Omental fat pad (tissue), 4 donors: ENCODE measurements around the gene PIWIL1.

DNA sequence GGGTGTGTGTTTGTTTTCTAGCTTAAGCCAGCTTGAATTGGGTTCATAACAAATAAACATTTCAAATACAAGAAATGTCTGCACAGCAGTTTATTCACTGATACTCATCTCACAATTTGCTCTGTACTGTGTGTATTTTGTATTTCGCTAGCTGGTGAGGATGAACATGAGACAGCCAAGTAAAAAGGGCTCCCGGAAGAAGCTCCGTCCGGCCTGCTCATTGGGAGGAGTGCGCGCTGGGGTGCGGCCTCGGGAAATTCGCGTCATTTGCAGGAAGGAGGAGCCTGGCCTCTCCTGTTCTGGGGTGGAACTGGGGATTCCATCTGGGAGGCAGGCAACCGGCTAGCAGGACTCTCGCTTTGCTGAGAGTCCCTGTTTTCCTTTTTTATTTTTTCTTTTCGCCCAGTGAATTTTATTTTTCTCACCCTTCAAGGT lies 368.4 kb upstream of the TMEM132C start:
- PRO-cap = no peak
- RAMPAGE, long total RNA, 4 experiments = no peak in any of the 4 experiments

- PRO-cap = no peak
- RAMPAGE, long total RNA, 4 experiments = no peak in any of the 4 experiments
Observed at GRCh38 chr12:128791787-128792431, 31.8 kb downstream of the SLC15A4 start.

- PRO-cap = no peak
- RAMPAGE, long total RNA, 4 experiments = no peak in any of the 4 experiments
Observed at GRCh38 chr12:128792461-128792862, 31.3 kb downstream of the SLC15A4 start.

GRCh38 chr12:128818524-128819172 lies 5.1 kb downstream of the SLC15A4 start:
- PRO-cap = no peak
- RAMPAGE, long total RNA, 4 experiments = no peak in any of the 4 experiments

- PRO-cap = no peak
- RAMPAGE, long total RNA, 4 experiments = no peak in any of the 4 experiments
Observed at GRCh38 chr12:128824355-128825169, 804 bp upstream of the SLC15A4 start.

DNA sequence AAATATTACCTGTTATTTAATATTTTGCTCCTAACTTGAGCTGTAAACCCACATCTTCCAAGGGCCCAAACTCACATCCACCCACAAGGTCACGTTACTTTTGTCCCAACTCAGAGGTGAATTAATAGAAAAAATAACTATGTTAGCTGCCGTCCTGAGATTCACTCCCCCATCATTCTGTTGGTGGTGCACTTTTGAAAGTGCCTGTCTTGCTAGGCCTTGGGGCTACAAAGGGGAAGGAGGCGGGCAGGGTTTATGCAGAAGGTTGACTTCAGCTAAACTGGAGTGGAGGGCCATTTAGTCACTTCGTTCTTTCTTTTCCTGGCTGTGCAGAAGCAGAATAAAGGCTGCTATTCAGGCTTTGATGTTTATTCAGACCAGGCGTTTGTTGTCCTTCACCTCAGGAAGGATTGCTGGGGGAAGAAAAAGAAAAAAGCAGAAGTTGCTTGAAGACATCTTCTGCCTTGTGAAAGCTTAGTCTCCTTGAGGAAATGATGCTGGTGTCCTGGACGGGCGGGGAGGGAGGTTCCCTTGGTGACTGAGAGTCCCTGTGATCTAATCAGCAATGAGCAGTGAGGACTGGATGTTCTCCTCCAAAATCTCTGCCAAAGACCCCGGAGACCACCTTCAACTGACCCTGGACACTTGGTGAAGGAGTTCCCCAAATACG lies 3.9 kb downstream of the GLT1D1 start:
- PRO-cap = no peak
- RAMPAGE, long total RNA, 4 experiments = no peak in any of the 4 experiments

GRCh38 chr12:128938974-128939562 lies 85.8 kb downstream of the GLT1D1 start:
- PRO-cap = no peak
- RAMPAGE, long total RNA, 4 experiments = no peak in any of the 4 experiments

DNA sequence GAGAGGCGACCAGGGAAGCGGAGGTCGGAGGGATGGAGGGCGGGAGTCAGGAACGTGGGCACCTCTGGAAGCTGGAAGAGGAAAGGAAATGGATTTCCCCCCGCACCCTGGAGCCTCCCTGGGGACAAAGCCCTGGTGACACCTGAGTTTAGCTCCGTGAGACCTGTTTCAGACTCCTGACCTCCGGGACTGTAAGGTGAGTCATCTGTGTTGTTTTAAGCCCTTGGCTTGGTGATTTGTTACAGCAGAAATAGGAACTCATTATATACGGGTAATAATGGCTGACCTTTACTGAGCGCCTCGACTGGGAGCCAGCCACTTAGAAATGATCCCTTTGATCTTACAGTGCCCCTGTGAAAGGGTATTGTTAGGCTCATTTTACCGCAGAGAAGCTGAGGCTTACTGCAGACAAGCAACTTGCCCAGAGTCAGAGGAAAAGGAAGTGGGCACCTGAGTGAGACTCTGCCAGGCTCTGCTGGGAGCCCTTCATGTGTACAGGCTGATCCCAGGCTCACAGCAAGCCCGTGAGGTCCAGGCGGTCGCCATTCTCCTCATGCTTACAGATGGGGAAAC lies 29.2 kb upstream of the FZD10 start:
- PRO-cap = no peak
- RAMPAGE, long total RNA, 4 experiments = no peak in any of the 4 experiments

- PRO-cap = no peak
- RAMPAGE, long total RNA, 4 experiments = no peak in any of the 4 experiments
Observed at GRCh38 chr12:130254571-130254927, 83.1 kb upstream of the PIWIL1 start.

DNA sequence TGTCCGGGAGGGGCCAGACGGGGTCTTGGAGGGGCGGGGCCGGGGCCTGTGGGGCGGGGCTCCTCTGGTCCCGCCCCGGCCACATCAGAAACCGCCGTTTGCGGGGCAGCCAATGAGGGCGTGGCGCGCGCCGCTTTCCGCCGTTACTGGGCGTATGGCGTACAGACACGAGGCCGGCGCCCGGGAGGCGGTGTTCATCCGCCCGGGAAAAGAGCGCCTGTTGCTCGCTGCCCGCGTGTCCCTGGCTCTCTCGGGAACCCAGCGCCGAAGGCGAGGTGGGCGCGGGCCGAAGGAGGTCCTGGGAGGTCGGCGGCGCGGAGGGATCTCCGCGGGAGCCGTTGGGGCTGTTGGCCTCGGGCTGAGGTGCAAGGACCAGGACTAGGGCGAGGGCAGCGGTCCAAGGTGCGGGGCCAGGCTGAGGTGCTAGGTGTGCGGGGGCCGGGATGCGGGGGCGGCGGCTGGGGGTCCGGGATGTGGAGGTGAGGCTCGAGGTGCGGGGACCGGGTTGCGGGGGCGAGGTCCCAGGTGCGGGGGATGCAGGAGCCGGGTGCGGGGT lies at the start of gene PIWIL1:
Gene PIWIL1 (plus strand): TSS at position 143 of the 556 bp plus-strand sequence.
- PRO-cap = no peak
- RAMPAGE, long total RNA, 4 experiments = no peak in any of the 4 experiments

GRCh38 chr12:130715317-130715947 lies 667 bp downstream of the RIMBP2 start:
- PRO-cap = no peak
- RAMPAGE, long total RNA, 4 experiments = no peak in any of the 4 experiments

- PRO-cap = no peak
- RAMPAGE, long total RNA, 4 experiments = no peak in any of the 4 experiments
Observed at GRCh38 chr12:130954355-130955018, 780 bp downstream of the ADGRD1 start.

DNA sequence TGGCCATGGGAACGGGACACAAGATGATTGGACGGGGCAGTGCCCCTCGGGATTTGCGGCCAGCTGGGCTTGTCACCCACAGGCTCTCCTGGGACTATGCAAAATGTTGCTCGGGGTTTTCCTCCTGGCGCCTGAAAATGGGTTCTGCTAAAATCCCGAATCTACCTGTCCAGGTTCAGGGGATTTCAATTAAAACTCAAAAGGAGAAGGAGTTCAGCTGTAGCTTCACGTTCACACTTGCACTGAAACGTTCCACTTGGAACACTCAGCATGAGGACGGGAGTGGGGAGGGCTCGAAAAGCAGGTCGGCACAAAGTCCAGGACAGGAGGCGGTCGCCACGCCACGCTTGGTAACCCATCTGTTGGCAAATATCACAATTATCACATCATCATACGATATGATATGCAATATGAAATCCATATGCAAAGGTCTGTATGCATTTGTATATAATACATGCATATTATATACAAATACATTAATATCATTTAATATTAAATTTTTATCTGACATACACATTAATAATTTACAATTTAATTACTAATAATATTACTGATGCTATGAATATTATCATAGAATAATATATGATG lies 17.1 kb downstream of the ADGRD1 start:
- PRO-cap = no peak
- RAMPAGE, long total RNA, 4 experiments = no peak in any of the 4 experiments

GRCh38 chr12:131002992-131003501 lies 49.3 kb downstream of the ADGRD1 start:
- PRO-cap = no peak
- RAMPAGE, long total RNA, 4 experiments = no peak in any of the 4 experiments

DNA sequence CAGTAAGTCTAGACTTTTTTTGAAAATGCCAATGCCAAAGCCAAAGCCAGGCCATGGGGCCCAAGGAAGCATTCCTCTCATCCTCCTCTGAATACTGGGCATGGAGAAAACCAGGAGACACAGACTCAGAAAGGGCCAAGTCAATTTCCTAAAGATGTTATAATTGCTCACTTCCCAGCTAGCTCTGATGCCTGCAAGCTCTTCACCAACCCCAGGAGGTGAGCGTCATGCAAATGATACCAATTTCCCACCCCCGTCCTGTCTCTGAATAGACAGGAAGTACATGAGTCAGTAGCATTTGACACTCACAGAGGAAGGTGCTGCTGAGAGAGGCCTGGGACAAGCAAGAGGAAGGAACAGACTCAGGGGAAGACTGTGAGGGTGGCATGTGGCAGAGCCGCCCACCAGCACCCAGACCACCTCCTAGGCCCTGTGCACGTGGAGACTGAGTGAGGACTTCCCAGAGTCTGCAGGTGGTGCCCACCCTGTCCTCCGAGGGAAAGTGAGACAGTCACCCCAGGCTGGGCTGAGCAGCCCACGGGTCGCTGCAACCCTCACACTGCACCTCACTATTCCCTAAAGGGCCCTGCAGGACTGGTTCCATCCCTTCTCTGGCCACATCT lies 199.6 kb upstream of the SFSWAP start:
- PRO-cap = no peak
- RAMPAGE, long total RNA, 4 experiments = no peak in any of the 4 experiments

- PRO-cap = no peak
- RAMPAGE, long total RNA, 4 experiments = no peak in any of the 4 experiments
Observed at GRCh38 chr12:131529579-131530275, 181.2 kb upstream of the SFSWAP start.

DNA sequence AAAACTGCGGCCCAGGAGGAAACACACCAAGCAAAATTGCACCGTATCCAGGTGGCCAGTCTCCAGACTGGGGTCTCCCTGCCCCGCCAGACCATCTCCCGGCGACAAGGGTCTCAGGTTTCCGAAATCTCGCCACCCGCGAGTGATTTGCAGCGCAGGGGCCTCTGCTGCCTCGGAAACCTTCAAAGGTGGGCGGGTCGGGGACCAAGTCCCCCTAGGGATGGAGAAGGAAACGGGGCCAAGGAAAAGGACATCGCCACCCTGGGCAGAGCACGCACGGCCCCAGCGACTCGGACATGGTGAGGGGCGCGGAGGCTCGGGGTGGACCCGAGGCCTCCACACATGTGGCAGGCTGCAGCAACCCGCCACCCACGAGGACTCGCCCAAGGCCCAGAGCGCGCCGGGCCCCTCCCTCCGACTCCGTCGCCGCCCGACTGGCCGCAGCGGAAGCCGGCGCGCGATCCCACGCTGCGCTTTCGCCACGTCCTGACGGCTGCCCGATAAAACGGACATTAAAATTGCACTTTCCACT lies 418 bp upstream of the SFSWAP start:
- PRO-cap = bidirectional peak, plus-strand start outside the sequence, minus-strand start at position 436 of the sequence
- RAMPAGE, long total RNA, 4 experiments = no peak in any of the 4 experiments

- PRO-cap = no peak
- RAMPAGE, long total RNA, 4 experiments = no peak in any of the 4 experiments
Observed at GRCh38 chr12:131737009-131737465, 26.1 kb downstream of the SFSWAP start.

GRCh38 chr12:131831540-131832140 lies 3.4 kb downstream of the MMP17 start:
- PRO-cap = no peak
- RAMPAGE, long total RNA, 4 experiments = no peak in any of the 4 experiments

GRCh38 chr12:131922322-131922830 lies 6.7 kb upstream of the PUS1 start:
- PRO-cap = no peak
- RAMPAGE, long total RNA, 4 experiments = no peak in any of the 4 experiments